Occipital lobe (tissue), 2 donors: ENCODE data around the genes SLC13A4 and CREB3L2.

DNA sequence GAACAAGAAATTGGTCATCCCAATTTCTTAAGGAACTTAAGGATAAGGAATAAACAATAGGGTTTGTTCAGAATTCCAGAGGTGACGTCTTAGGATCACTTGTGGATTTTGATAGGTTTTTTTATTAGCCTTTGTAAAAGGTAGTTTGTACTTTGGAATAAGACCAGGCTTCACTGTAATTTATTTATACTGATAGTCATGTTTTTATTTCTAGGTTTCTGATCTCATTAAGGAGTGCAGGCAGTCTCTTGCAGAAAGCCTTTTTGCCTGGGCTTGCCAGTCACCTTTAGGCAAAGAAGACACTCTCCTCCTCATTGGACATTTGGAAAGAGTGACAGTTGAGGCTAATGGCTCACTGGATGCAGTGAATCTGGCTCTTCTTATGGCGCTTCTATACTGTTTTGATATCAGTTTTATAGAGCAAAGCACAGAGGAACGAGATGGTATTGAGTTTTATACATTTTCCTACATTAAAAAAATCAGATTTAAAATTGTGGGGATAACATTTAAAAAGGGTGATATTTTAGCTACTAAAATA, 19.9 kb downstream of the NUP205 start:
- RAMPAGE, long total RNA = no peak

- RAMPAGE, long total RNA = no peak
These were observed 39.6 kb upstream of the STMP1 start for GRCh38 chr7:135622539-135623233.

GRCh38 chr7:135650399-135651284, 11.7 kb upstream of the STMP1 start:
- RAMPAGE, long total RNA = no peak

GRCh38 chr7:135728045-135728941, at the start of gene SLC13A4:
Gene SLC13A4, minus strand, starts transcription at chr7:135728186.
- RAMPAGE, long total RNA = no peak

- RAMPAGE, long total RNA = no peak
These were observed 13.3 kb upstream of the FAM180A start for GRCh38 chr7:135761800-135762473.

DNA sequence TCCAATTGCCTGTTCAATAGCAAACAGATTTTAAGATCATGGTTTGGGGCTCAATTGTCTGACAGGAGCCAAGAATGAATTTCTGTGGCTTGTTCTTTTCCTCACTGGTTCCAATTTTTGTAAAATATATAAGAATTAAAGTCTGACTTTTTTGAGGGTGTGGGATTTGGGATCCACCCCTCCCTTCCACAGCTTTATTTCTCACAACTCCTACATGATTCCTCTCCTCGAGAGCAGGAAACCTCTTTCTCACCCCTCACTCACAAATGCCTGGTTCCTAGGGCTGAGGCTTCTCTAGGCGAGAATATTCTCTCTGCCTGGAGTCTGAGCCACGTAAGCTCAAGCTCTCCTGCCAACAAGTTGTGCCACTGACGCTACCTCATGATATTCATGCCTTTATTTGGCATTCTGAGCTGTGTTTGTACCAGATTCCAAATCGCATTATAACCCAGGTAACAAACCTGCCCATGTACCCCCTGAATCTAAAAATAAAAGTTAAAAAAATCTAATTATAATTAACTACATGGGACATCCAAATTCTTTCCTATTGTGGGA, 20.8 kb upstream of the FAM180A start:
- RAMPAGE, long total RNA = no peak

DNA sequence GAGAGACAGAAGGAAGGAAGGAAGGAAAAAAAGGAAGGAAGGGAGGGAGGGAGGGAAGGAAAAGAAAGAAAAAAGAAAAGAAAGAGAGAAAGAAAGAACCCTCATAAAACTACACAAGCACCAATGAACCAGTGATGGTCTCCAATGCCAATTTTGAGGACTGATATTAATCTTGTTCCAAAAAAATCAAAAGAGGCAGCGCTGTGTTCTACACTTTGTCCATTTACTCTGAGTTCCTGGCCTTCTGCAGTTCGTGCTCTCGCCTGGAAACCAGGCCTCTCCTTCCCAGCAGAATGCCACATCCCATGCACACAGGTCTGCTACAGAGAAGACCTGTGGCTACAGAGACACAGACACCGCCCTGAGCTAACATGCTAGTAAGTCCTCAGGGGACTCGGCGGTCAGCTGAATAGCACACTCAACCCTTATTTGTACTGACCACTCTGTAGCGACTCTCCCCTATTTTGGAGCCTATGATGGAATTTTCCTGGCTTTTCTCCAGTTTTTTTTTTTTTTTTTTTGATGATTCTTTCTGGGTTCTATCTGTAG, 12.9 kb downstream of the CREB3L2 start:
- RAMPAGE, long total RNA = no peak

- RAMPAGE, long total RNA = no peak
These were observed at the start of gene CREB3L2 for GRCh38 chr7:138001213-138002220. Gene CREB3L2, minus strand, starts transcription at chr7:138002086.

DNA sequence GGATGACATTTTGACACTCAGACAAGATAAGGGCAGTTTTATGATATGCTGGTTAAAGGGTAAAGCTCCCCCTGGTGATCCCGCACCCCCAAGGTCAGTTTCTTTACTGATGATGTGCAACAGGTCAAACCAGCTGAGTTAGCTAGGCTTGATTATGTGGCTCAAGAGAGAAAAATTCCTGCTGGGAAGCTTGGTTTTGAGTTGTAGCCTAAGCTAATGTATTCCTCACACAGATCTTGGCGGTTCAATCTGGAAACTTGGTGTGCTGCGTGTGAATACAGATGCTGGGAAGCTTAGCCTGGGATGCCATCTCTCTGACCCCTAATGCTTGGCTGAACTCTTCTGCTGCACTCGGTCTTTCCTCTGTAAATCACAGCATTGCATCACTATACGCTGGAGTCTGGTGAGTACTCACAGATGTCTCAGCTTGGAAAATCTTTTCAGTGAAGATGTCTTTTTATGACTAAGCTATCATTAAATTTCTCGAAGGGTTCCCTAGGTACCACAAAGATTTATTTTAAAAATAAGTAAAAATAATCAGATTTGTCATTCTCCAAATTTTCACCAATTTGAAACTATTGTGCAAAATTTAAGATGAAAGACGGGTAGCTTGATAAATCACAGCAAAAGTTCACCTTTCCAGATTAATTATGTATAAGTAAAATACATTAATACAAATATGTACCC, 11.2 kb upstream of the AKR1D1 start:
- RAMPAGE, long total RNA = no peak

DNA sequence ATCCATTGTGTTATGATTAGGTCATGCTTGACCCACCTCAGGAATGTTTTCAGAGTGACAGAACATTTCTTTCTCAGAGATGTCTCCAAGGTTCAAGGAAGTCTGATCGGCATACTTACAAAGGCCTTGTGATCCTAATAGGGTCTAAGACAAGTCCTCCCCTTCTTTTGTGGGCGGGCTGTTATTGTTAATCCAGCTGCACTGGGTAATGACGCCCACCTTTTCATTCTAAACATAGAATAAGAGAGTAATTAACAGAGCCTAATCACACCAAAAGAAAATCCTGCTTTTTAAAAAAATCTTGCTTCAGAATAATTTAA, 110.8 kb downstream of the AKR1D1 start:
- RAMPAGE, long total RNA = no peak

- RAMPAGE, long total RNA = no peak
These were observed 1.6 kb upstream of the TRIM24 start for GRCh38 chr7:138458390-138458944.

GRCh38 chr7:138563712-138564094, 103.6 kb downstream of the TRIM24 start:
- RAMPAGE, long total RNA = no peak

- RAMPAGE, long total RNA = no peak
These were observed 36.1 kb upstream of the ATP6V0A4 start for GRCh38 chr7:138833847-138834667.

DNA sequence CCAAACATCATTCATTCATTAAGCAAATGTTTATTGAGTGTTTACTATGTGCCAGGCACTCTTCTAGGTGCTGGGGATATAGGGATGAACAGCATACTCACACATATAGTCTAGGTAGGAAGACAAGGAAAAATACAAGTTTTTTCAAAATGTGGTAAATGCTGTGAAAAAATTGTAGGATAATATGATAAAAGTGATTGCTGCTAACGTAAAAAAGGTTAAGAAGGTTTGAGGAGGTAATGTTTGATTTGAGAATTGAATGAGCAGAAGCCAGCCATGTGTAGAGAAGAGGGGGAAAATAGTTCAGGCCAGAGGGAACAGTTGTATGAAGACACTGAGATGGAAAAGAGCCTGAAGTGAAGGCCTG, 53.1 kb upstream of the FMC1 start:
- RAMPAGE, long total RNA = no peak

DNA sequence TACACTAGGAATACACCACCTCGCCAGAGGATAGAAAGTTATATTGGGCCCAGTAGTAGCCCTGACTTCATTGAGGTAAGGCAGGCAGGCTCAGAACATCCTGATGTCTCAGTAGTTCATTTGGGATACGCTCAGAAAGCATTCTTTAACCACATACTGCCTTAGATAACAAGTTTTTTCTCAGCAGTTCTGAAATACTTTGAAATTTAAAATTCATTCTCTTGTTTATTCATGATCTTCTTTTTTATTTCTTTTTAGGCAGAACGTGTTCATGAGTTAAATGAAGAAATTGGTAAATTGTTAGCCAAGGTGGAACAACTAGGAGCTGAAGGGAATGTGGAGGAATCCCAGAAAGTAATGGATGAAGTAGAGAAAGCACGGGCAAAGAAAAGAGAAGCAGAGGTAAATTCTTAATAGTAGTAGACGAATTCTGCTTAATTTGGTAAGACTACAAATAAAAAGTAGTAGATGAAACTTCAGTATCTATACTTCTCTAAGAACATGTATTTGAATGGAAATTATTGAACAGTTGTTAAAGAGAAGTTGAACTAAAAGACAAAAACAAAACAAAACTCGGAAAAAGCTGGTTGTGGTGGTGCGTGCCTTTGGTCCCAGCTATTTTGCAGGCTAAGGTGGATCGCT, 45.8 kb downstream of the LUC7L2 start:
- RAMPAGE, long total RNA = no peak

GRCh38 chr7:139422075-139423313, 61.0 kb downstream of the KLRG2 start:
- RAMPAGE, long total RNA = no peak

DNA sequence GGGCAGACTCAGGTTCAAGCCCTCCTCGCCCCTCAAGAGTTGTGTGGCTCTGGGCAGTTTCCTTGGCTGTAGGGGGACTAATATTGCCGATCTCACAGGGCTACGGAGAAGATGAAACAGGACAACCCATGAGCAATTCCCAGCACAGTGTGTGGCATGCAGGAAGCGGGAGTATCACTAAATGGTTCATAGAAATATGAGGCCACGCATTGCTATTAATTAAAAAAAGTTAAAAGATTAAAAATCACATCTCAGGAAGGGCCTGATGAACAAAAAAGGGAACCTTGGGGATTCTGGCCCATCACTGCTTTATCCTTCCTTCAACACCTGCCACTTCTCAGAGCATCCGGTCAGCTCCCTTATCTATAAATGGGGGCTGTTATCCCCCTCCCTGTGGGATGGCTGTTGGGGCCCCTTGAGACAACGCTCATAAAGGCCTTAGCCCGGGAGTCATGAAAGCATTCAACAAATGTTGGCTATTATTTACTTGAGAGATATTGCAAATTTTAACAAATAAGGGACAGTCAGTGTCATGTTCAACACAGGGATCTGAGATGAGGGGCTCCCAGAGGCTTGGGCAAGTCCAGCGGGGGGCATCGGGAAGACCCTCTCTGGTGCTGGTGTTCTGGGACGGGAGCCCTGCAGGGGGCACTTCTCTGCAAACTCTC, 42.9 kb downstream of the CLEC2L start:
- RAMPAGE, long total RNA = no peak

DNA sequence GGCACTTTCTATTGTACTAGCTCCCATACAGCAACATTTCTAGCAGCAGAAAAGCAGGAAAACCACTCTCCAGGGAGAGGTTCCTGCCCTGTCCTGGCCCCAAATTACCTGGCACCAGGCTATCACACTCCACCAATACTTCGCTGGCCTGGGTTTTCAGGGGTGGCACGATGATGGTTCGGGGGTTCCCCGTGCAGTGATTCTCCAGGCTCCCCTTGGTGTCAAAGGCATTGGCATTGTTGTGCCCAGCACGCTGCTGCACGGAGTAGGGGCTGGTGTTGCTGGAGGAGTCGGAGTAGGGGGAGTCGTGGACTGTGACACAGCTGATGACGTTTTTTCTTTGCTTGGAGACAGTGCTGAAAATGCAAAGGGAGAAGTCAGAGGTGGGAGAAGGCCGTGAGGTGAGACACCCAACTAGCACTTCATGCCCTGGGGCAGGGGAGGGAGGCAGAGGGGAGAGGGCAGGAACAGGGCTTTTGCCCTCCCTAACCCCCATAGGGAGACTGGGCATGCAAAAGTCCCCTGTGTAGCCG, 60.3 kb downstream of the CLEC2L start:
- RAMPAGE, long total RNA = no peak

DNA sequence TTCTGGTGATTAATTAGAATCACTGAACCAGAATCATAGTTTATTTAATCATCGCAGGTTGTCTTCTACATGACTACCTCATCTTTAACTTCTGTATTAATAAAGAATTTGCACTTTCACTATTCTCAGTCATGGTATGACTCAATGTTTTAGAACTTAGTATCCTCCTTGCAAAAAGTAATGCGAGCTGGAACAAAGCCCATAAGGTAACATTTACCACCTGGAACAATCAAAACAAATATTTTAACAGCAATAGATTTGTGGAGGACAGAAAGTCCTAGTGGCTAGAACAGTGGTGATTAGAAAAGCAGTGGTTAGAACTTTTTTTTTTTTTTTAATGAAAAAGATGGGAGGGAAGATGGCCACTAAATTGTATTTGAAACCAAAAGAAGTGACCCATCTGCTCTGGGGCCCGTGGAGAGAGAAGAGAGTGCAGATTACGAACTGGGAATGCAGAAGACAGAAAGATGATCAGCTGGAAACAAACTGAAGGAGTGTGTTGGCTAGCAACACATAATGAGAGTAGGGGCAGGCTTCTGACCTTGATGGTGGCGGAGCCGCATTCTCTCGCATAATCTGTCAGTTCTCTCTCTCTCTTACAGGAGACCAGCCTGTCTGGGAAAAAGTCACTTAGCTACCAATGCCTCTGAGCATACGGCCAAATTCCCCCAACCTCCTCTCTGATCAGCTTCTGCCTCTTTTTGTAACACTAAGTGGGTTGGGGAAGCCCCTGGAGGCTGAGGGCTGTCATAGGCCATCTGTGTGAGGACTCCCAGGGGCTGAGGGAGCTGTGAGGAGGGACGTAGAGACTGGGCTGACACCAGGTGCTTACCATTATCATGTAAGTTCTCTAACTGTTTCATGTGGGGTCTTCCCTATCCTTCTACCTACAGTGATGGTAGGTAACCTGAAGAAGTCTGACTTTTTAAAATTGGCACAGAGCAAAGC, 104.7 kb downstream of the HIPK2 start:
- RAMPAGE, long total RNA = no peak

- RAMPAGE, long total RNA = no peak
These were observed 21.1 kb downstream of the HIPK2 start for GRCh38 chr7:139756669-139757091.